Thyroid gland (tissue), 7 donors: ENCODE data around the genes PRR23B and TRIM42.

DNA sequence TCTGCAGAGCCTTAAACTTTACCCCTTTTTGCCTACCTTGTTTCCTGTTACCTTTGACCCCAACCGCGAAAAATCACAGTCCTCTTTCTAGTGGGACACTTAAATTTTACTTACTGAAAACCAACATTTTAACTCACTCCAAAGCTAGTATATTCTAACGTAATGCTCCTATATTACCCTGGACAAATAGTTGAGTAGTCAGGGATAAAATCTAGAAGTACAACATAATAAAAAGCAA lies 707 bp upstream of the PIK3CB start:
- PRO-cap, 2 experiments = no peak in any of the 2 experiments
- RAMPAGE, long total RNA, 5 experiments = no peak in any of the 5 experiments

DNA sequence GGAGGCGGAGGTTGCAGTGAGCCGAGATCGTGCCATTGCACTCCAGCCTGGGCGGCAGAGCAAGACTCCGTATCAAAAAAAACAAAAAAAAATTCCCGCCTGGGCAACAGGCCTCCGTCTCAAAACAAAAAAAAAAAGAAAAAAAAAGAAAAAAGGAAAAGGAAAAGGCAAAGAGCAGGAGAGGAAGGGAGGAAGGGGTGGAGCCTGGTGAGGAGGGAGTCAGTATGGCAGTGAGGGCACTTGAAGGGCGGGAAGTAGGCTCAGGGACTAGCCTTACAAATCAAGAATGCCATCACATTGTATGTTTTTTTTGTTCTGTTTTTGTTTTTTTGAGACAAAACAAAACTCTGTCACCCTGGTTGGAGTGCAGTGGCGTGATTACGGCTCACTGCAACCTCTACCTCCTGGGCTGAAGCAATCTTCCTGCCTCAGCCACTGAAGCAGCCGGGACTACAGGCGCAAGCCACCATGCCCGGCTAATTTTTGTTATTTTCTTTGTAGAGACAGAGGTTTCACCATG lies 10.4 kb upstream of the PIK3CB start:
- PRO-cap, 2 experiments = peak in 2 of 2 experiments; most common plus-strand start position 222 of the sequence (in 1); most common minus-strand start position 226 of the sequence (in 1)
- RAMPAGE, long total RNA, 5 experiments = no peak in any of the 5 experiments

DNA sequence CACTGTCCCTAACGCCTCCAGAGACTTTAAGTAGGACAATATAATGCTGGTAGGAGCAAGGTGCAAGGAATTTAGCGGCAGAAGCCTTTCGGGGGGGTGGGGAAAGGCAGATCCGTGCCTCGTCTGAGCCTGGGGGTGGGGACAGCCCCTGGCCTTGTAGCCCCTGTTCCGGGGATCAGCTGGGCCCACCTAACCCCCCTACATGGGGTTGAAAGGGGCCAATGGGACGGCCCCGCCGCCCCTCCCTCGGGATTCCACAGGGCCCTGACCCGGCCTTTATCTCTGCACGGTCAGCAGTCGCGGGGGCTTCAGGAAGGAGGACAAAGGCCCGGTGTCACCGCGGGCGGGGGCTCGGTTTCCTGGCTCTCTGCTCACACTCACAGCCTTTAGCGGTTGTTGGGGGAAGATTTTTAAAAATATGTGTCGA lies 8.1 kb downstream of the FOXL2 start:
- PRO-cap, 2 experiments = no peak in any of the 2 experiments
- RAMPAGE, long total RNA, 5 experiments = no peak in any of the 5 experiments

DNA sequence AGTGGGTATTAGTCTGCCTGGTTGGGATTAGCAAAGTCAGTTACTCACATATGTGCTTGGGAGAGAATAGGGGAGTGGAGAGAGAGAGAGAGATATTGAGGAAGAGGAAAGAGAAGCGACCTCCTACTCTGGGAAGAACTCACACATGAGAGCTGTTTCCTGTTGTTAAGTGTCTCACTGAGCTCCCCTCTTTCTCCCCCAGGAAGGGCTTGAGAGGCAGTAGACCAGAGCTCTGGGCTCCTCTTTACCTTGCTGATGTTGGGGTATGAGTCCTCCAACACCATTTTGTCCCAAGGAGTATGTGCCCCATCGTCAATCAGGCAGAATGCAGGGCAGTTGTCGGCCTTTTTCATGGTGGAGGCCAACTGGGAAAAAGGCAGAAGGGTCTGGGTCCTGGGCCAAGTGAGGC lies 4.2 kb downstream of the FOXL2NB start:
- PRO-cap, 2 experiments = no peak in any of the 2 experiments
- RAMPAGE, long total RNA, 5 experiments = no peak in any of the 5 experiments

DNA sequence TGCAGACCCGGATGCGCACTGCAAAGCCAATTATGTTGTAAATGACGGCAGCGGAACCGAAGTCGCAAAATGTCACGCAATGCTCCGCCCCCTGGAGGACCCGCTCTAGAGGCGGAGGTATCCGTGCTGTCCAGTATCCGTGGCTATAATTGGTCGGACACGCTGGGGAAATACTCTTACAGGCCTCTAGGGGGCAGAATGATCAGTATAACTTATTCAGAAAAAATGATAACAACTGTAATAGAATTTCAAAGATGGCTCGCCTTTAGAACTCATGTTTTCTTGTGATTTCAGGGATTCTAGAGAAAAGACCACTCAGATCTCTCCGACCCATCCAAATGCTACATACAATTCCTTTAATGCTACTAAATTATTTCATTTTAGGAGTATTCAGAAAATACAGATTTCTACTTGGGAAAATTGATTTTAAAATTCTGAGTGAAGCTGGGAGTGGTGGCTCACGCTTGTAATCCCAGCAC lies at the start of gene PRR23B:
PRR23B (minus strand) TSS at position 7 of the 479 bp plus-strand sequence.
- PRO-cap, 2 experiments = no peak in any of the 2 experiments
- RAMPAGE, long total RNA, 5 experiments = no peak in any of the 5 experiments

DNA sequence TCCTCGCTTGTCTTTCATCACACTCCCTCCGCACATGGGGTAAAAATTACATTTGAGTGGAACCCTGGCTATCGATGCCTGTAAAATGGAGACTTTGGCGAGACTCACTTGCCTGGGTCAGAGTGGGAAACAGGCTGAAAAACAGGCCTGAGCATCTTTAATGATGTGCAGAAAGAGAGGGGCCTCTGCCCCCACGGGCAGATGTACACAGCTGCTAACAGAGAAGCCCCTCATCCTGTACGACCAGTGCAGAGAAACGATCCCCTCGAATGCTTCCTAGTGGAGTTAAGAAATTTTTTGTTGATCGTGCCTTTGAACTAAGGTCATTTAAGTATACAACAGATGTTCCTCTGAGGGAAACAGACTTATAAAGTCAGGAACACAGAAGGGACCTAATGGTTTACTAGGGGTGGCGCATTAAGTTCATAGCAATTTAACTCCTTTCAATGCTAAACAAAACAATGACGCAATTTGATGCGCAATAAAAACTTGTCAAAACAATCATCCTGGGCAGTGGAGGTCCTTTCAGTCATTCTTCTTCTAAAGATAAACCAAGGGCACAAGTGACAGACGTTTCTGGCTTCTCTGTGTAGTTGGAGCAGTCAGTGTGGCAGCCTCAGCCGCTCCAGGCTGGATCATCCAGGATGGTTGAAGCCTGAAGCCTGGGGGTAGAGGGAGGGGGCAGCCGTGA lies 51.0 kb upstream of the MRPS22 start:
- PRO-cap, 2 experiments = no peak in any of the 2 experiments
- RAMPAGE, long total RNA, 5 experiments = no peak in any of the 5 experiments

DNA sequence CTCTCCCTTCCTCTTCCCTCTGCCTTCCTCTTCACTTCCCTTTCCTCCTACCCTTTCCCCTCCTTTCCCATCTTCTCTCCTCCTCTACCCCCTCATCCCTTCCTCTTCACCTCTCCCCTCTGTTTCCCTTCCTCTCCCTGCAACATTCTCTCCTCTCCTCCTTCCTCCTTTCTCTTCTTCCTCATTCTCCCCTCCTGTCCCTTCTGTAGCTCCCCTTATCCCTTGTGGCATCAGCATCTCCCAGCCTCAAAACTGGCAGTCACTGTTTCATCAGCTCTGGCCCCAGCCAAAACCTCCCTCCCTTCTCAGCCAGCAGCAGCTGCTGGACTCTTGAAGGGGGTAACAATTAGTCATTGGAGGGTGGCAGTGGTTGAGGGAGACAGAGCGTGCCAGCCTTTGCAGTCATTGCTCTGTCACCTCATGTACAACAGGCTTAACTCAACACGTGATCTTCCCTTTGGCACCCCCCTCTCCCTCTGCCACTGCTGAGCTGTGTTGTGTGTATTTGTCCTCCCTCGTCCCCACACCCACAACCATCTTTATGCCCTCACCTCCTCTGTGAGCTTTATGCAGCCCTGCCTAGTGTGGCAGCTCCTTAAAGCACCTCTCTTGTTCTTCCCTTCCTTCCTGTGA lies 28.3 kb downstream of the RBP2 start:
- PRO-cap, 2 experiments = no peak in any of the 2 experiments
- RAMPAGE, long total RNA, 5 experiments = no peak in any of the 5 experiments

DNA sequence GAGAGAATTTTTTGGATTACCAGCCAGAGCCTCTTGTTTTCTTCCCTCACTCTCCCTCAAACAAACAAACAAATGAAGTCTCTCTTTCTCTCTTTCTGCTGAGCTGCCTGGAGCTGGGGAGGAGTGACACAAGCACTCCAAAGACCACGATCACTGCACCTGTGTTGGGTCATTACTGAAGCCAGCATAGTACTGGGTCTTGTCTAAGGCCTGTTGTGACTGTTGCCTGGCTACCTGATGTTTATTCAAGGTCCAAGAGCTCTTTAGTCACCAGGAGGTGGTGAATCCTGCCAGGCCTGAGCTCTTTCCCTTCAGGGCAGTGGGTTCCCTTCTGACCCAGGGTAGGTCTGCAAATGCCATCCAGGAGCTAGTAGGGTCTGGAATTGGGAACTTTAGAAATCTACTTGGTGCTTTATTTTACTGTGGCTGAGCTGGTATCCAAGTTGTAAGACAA lies 15.0 kb upstream of the RBP2 start:
- PRO-cap, 2 experiments = no peak in any of the 2 experiments
- RAMPAGE, long total RNA, 5 experiments = no peak in any of the 5 experiments

DNA sequence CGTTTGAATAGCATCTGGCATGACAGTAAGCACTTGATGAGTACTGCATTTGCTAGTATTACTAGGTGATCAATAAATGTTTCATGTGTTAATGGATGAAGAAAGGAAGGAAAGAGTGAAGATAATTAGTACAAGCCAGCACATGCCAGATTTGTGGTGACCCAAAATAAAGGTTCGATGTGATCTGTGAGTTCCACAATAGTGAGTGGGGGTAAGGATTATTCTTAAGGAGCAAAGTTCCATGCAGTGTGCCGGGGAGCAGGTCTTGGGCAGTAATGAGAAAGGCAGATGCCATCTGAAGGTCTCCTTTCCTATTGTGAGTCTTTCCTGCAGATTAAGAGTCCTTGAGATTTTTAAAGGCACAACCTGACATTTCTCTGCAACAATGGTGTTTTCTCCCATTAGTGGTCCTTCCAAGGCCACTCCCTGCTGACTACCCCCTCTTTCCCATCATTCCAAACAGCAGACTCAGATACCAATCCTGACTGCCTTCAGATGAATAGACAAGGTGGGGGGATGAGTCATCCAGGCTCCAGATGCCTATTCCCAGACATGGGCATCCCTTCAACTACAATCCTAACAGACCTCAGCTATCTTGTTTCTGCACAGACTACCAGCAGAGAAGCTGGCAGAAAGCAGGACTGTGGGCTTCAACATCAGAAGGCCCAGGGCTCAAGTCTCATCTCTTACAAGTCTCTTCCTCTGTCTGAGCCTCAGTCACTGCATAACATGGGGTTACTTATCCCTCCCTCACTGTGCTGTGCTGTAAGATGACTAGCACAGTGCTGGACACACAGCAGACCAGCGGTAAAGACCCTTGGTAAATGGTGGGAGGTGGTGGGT lies 2.3 kb downstream of the RBP1 start:
- PRO-cap, 2 experiments = no peak in any of the 2 experiments
- RAMPAGE, long total RNA, 5 experiments = no peak in any of the 5 experiments

DNA sequence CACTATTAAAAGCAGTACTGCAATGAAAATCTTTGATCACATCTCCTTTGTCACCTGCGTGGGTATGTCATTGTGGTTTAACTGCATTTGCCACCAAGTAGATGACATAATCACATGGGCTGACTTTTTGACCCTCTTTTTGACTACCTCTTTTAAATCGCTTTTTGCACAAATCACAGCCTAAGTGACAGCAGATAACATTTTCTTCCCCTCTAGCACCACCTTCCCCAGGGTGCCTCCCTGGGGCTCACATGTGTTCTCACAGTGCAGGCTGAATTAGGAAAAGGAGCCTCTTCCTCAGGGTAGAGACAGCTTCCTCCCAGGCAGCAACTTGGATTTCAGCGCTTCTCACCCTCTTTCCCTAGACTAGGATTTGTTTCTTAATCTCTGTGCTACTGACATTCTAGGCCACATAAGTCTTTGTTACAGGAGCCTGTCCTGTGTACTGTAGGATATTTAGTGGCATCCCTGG lies 1.2 kb upstream of the RBP1 start:
- PRO-cap, 2 experiments = no peak in any of the 2 experiments
- RAMPAGE, long total RNA, 5 experiments = no peak in any of the 5 experiments

DNA sequence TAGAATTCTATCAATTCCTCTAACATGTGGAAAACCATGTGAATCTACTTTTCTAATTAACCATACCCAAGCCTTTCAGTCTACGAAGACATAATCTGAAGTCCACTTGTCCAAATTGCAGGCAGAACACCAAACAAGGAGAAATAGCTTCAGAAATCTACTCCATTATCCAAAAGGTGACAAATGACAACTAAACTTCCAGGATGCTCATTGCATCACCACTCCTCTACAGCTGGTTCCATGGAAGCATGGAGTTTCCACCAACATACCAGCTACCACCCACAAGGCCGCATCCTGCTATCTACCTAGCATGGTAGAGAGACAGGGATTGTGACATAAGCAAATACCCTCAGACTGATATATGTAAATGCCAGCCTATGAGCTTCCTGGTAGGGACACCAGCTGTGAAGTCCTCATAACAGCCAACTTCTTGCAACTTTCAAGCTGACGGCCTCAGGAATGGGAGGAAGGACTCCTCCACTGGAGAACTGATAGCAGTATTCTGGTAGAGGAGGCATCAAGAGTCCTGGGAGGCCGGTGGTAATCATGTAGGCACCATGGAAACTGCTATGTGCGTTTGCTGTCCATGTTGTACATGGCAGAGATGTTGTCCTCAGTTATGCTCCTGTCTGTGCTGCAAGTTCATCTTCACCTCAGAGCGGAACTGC lies at the start of gene TRIM42:
TRIM42 (plus strand) TSS at position 392 of the 668 bp plus-strand sequence.
- PRO-cap, 2 experiments = no peak in any of the 2 experiments
- RAMPAGE, long total RNA, 5 experiments = no peak in any of the 5 experiments

DNA sequence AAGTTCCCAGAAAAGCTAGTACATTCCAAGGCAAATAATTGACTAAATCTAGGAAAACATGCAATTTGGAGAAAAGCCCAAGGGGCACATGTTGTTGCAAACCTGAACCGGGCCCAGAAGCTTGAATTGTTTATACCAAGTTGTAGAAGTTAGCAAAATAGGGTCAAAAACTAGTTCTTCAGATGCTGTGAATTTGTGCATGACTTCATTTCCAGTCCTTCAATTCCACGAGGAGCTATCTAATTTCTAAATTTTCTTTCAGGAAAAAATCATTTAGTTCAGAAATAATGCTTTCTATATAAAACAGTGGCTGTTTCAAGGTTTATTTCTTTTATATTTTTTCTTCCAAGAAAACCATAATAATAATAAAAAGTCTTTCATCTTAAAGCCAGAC lies 31.1 kb downstream of the TRIM42 start:
- PRO-cap, 2 experiments = peak in 1 of 2 experiments; most common plus-strand start position 181 of the sequence (in 1)
- RAMPAGE, long total RNA, 5 experiments = no peak in any of the 5 experiments

DNA sequence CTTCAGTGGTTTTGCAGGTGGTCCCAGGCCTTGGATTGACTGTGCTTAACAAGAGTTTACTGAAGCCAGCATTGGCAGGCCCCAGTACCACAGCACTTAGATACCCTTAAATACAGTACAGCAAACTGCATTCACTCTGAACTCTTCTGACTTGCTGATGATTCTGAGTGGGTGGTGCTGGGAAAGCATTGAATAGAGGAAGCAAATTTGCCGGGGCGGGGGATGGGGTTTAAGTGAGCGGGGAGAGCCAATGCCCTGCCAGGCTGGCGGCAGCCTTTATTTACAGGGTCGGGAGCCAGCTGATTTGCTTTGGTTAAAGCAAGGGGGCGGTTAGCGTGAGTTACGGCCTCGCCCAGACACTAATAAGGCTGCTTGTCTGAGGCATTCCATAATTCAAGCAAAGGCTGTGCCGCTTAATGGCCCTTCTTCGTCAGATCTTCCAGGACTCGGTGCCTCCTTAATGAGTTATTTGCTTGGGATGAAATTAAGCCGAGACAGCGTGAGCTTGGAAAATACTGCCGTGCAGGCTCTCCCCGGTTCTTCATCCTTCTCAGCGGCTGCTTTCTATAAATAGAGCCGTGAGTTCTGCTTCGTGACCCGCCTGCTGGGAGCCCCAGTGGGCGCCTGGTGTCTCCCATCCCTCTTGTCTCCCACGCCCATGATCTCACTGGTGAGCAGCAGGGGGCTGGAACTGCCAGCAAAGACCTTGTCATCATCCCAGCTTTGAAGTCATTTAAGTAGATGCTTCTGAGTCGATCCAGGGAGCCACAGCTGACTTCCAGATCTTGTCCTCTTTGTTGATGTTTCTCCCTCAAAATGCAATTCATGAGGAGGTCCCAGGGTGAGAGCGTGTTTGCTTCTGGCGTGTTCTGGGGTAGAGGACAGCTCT lies 25.8 kb downstream of the SPSB4 start:
- PRO-cap, 2 experiments = no peak in any of the 2 experiments
- RAMPAGE, long total RNA, 5 experiments = no peak in any of the 5 experiments

- PRO-cap, 2 experiments = no peak in any of the 2 experiments
- RAMPAGE, long total RNA, 5 experiments = no peak in any of the 5 experiments
Measured at GRCh38 chr3:141274809-141275472, 43.3 kb downstream of the PXYLP1 start.

GRCh38 chr3:141369158-141369746 lies 948 bp downstream of the ZBTB38 start:
- PRO-cap, 2 experiments = no peak in any of the 2 experiments
- RAMPAGE, long total RNA, 5 experiments = no peak in any of the 5 experiments

GRCh38 chr3:141446362-141447669 lies 40.0 kb upstream of the RASA2 start:
- PRO-cap, 2 experiments = no peak in any of the 2 experiments
- RAMPAGE, long total RNA, 5 experiments = no peak in any of the 5 experiments

DNA sequence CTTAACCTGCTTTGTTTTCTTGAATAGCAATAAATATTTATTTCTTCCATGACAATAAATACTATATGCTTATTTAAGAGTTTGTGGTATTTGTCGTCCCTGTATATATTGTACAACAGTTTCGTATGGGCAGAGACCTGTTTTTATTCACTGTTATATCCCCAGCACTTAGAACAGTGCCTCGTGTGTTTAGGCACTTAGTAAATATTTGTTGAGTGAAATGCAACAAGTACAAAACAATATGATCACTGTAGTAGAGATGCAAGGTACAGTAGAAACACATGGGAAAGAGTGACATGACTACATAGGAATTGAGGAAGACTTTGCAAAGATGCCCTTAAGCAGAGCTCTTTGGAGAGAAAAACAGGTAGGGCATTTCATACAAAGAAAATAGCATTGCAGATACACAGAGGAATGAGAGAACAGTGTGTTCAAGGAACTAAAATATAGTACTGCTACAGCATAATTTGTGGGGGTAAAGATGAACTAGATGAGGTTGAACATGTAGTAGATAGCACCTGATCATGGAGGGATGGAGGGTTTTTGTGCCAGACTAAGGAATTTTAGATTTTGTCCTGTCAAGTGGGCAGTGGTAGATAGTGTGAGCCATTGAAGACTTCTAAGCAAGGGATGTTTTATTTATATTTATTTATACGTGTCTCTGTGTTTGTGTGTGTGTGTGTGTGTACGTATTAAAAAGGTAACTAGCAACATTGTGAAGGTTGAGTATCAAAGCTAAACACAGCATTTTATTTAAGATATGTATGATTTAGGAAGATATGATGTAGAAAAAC lies 18.5 kb downstream of the RASA2 start:
- PRO-cap, 2 experiments = no peak in any of the 2 experiments
- RAMPAGE, long total RNA, 5 experiments = no peak in any of the 5 experiments

DNA sequence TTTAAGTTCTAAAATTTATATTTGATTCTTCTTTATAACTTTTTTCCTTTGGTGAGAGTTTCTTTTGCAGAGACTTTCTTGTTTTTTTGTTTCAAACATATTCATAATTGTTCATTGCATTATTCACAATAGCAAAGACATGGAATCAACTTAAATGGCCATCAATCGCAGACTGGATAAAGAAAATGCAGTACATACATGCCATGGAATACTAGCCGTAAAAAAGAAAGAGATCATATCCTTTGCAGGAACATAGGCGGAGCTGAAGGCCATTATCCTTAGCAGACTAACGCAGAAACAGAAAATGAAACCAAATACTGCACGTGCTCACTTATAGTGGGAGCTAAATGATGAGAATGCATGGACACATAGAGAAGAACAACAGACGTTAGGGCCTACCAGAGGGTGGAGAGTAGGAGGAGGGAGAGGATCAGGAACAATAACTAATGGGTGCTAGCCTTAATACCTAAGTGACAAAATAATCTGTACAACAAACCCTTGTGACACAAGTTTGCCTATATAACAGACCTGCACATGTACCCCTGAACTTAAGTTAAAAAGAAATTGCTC lies 57.8 kb downstream of the RASA2 start:
- PRO-cap, 2 experiments = no peak in any of the 2 experiments
- RAMPAGE, long total RNA, 5 experiments = no peak in any of the 5 experiments

DNA sequence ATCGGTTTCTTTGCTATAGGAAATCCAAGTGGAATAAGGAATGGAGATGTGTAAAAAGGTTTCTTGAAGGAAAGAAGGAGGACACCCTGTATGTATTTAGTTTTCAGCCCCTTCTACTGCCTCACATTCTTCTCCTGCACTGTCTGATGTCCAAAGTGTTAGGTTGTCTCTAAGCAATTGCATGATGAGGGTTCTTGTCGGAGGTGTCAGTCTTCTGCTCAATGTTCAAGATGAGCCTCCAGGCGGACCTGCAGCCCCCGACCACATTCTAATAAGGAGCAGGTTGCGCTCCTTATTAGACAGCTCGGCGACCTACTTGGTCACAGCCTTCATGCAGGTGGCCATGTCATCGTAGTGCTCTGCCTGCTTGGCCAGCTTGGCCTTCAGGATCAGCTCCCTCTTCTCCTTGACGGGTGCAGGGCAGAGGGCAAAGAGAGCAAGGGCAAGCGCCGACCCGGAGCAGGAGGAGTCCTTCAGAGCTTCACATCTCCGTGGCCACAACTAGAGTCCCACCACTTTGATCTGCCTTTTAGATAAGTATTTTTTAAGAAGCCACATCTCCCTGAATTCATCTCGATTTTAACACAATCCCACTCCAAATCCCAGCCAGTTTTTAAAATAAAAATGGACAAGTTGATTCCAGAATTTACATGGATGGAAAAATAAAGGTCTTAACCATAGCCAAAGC lies 113.5 kb downstream of the RASA2 start:
- PRO-cap, 2 experiments = no peak in any of the 2 experiments
- RAMPAGE, long total RNA, 5 experiments = no peak in any of the 5 experiments

DNA sequence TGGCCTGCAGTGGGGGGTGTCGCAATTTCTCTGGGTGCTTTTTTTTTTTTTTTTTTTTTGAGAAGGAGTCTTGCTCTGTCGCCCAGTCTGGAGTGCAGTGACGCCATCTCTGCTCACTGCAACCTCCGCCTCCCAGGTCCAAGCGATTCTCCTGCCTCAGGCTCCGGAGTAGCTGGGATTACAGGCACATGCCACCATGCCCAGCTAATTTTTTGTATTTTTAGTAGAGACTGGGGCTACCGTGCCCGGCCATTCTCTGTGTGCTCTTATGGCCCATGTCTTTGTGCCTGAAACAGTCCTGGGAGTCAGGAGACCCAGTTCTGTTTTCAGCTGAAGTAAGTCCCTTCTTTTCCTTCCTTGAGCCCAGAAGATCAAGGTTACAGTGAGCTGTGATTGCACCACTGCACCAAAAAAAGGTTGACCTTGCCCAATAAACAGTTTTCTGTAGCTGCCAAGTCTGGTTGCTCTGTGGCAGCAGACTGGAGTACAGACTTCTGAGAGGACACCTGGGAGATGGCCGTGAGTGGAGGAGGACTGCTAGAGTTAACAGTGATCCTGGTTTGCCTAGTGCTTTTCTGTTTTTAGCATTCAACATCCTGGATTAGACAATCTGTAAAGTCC lies 76.7 kb upstream of the RNF7 start:
- PRO-cap, 2 experiments = no peak in any of the 2 experiments
- RAMPAGE, long total RNA, 5 experiments = no peak in any of the 5 experiments